Cardiac ventricle fibroblast (primary cell): Measurements from ENCODE around the gene DNAJB13.

- RAMPAGE, long total RNA = no peak
Observed at GRCh38 chr11:72014253-72015370, 15.9 kb downstream of the IL18BP start.

- RAMPAGE, long total RNA = start-site peak on the minus strand at chr11:72041814-72041880, 21 and 13 reads in 2 replicates; start-site peak on the minus strand at chr11:72041935-72041995, 40 and 8 reads in 2 replicates
Observed at GRCh38 chr11:72041273-72042241, 38.8 kb downstream of the NUMA1 start.

- RAMPAGE, long total RNA = no peak
Observed at GRCh38 chr11:72078412-72079398, 1.6 kb downstream of the NUMA1 start.

DNA sequence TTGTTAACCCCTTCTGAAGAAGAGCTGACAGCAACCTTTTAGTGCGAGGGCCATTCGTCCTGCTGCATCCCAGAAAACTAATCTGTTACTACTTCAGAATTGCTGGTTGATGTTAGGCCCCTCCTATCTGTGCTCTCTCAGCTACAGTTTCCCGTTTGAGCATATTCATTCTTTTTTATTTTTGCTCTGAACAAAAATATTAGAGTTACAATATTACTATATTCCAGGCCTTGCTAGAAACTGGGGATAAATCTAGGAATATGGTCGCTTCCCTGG, 410 bp upstream of the ANAPC15 start:
- RAMPAGE, long total RNA = no peak

- RAMPAGE, long total RNA = no peak
Observed at GRCh38 chr11:72221826-72222422, 2.6 kb upstream of the INPPL1 start.

- RAMPAGE, long total RNA = no peak
Observed at GRCh38 chr11:72237909-72238345, 6.0 kb downstream of the PHOX2A start.

GRCh38 chr11:72411511-72412165, 22.7 kb downstream of the CLPB start:
- RAMPAGE, long total RNA = no peak

DNA sequence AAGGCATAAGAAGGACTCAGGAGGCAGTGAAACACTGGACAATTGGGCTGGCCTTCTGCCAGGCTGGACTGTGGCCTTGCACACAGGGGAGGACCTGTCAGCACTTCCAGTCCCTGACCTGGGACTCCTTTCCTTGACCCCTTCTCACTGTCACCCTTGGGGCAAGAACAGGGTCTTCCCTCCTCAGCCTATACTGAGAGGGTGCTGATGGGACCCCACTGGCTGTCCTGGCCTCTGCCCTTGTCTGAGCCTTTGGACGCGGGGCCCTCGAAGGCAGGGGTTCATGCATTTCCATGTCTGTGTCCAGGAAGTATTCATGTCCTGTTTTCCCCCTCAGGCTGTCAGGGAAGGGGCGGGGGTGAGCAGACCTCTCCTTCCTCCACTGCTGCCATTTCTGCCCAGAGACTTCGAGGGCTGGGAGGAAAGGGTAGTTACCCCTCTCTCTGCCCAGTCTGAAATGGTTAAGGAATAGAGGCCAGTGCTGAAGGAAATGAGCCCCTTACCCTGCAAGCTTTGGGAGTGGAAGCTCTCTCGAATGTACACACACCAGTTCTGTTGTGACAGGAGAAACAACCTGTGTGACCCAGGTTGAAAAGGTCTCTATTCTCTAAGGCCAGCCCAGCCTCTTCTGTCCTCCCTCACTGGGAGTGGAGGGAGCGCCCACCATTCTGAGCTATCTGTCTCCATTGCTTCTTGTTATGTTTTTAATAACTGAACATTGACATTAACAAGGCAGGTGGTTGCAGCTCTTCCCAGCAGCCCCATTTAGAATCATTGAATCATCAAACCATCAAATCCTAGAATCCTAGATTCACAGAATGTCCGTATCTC, 39.4 kb downstream of the PDE2A start:
- RAMPAGE, long total RNA = no peak

DNA sequence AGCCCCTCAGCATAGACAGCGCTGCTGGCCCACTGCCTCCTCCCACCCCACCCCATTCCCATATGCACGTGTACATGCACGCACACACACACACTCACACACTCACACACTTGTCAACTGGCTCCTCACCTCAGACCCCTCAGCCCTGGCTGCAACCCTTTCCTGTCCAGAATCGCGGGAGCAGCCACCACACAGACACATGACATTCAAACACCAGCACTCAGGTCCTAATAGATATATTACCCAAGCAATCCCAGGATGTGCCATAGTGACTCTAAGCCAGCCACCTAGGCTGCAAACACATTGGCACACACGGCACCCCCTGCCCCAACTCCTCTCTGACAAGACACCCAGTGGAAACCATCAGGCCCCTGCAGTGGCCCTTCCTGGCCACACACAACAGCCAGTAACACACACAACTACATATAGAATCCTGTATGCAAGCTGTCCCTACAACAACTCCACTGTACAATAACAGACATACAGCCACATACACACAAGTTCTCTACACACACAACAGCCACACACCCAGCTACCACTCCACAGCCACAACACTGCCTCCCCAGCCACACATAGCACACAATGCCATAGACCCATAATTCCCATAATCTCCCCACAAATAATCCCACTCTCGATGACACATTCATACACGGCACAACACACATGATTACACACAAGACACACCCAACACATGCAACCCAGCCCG, 33.7 kb downstream of the PDE2A start:
- RAMPAGE, long total RNA = no peak

GRCh38 chr11:72696884-72697248, 22.6 kb upstream of the PDE2A start:
- RAMPAGE, long total RNA = no peak

DNA sequence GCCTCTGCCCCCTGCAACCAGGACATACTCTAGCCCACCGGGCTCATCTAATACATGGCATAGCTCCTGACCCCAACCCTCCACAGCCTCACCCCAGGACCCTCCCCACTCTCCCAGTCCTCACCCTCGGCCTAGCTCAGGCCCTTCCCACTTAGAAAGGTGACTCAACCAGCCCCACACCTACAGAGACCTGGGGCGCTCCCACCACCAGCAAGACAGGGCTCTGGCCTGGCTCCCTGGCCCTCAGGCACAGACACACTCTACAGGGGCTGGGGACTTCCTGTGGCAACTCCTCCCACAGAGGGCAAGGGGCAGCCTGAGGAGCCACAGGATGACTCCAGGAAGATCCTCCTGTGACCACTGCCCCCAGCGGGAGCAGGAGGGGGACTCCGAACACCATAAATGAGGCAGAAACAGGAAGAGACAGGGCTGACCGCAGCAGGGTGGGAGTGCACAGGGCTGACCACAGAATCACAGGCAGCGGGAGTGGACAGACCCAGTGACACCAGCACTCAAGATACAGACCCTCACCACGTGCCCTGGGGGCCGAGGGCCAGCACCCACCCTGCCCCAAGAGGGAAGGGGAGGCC, 10.9 kb downstream of the ARAP1 start:
- RAMPAGE, long total RNA = no peak

DNA sequence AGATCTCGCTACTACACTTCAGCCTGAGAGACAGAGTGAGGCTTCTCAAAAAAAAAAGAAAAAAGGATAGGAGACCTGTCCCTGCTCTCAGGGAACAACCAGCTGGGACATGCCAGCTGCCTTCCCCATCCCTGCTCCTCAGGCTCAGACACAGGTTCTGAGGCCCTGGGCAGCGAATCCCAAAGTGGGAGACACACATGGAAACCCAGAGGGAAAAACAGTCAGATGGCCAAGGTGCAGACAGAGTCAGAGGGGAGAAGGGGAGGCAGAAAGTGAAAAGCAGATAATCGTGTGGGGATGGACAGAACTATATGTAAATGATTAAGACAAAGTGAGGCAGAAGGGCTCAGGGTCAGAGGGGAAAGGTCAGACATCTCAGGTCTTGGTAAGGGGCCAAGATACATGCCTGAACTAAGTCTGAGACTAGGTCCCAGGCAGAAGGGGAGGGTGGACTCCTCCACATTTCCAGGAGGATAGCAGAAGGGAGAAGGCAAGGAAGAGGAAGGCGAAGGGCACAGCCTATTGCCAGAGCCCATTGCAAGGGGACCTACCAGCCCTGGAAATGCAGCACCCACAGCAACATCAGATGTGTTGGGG, 14.2 kb downstream of the STARD10 start:
- RAMPAGE, long total RNA = no peak

- RAMPAGE, long total RNA = no peak
Observed at GRCh38 chr11:72815114-72815501, 897 bp downstream of the ATG16L2 start.

DNA sequence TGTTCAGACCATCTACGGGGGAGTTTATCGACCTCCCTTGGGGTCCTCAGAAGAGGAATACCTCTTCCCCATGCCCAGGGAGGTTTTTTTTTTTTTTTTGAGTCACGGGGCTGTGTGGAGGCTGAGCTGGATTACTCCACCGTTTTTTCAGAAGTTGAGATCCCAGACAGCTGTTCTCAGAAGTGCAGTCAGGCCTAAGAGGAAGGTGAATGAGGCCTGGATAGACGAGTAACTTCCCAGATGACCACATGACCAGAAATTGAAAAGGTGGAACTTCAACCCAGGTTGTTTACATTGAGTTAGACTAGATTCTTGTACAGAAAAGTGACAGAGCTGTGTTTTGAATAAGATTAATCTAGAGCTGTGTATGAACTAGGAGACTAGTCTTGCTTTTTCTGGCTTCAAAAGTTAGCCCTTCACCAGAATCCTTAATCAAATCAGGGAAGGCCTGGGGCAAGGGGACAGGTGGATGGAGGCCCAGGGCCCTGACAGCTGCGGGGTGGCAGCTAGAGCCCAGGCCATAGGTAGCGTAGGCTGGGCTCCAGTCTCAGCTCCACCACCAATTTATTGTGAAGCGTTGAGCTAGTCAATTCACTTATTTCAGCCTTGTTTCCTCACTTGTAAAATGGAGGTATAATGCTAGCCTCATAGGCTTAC, 1.5 kb upstream of the FCHSD2 start:
- RAMPAGE, long total RNA = no peak

GRCh38 chr11:73175421-73176101, 33.4 kb upstream of the FCHSD2 start:
- RAMPAGE, long total RNA = no peak

DNA sequence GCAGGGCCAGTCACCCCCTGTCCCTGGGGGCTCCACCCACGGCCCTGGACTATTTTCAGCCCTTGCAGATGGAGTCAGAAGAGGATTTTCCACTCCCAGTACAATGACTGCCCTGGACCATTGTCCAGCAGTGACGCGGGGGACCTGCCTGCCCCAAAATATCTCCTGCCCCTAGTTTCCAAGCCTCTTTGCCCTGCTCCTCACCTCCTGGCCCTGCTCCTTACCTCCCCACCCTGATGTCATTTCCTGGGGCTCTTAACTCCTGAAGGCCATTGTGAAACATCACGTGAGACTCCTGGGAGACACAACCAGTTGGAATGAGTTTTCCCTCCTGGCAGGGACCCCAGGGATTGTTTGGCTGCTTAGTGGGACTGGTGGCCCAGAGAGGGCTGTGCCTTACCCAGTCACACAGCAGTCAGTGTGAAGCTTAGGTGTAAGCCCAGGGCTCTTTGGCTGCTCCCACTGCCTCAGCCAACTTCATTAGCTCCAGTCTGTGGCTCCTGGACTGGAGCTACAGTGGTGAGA, 22.2 kb downstream of the P2RY2 start:
- RAMPAGE, long total RNA = no peak

GRCh38 chr11:73398127-73399006, 22.2 kb downstream of the RELT start:
- RAMPAGE, long total RNA = no peak

GRCh38 chr11:73404129-73404762, 28.0 kb downstream of the RELT start:
- RAMPAGE, long total RNA = no peak

- RAMPAGE, long total RNA = no peak
Observed at GRCh38 chr11:73899034-73899367, 22.2 kb downstream of the PAAF1 start.

GRCh38 chr11:73950836-73951248, at the start of gene DNAJB13:
Gene DNAJB13 (plus strand): TSS chr11:73951026.
- RAMPAGE, long total RNA = no peak